ENCODE measurements around a stretch of chr7.

- PRO-cap, 3 experiments: no peak in any of the 3 experiments
- RAMPAGE, long total RNA: no peak
- RRBS, 2 experiments: no CpG with 5 or more reads among the region's 13 CpGs
Observed at GRCh38 chr7:20560559-20561040, 54.9 kb upstream of the ABCB5 start.

GRCh38 chr7:20647028-20647890 lies 31.8 kb downstream of the ABCB5 start:
- PRO-cap, 3 experiments: no peak in any of the 3 experiments
- RAMPAGE, long total RNA: no peak
- RRBS, 2 experiments: no CpG with 5 or more reads among the region's 4 CpGs

DNA sequence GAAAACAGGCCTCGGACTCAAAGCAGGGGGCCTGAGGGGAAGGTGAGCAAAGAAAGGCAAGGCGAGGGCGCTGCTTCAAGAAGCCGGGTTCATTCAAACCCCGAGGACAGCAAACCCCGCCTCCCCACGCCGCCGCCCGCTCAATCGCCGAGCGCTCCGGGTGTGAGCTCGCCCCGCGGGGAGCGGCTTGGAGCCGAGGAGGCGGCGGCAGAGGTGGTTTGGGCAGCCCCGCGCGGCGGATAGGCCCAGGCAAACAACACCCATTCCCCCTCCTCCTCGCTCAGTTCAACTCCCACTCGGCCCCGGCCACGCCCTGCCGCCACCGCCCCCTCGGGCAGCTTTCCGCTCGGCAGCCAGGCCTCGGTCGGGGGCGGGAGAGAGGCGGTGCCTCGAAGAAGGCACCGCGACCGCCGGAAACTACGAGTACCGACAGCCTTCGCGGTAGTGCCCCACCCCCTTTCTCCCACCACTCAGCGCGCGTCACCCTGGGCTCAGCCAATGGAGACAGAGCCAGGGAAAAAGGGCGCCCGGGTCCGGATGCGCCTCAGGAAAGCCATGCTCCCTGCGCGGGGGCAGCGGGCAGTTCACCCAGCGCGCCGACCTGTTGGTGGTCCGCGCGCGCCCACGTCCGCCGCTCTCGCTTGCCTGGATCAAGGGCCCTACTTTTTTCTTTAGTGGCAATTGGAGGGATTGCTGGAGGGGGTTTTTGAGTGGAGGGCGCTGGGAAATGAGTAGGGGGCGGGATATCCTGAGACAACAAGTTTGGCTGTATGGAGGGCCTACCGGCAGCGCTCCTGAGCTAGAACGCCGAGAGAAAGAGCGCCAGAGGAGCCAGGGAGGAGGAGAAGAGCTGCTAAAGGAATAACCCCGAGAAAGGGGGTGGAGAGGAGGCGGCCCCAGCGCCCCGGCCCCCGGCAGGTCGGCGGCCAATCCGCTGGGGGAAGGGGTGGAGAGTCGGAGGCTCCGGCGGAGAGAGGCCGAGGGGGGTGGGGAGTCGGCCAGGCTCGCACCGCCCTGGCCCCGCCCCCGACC lies 600 bp upstream of the SP4 start:
- PRO-cap, 3 experiments: peak in 3 of 3 experiments; most common plus-strand start position 556 of the sequence (in 2); most common minus-strand start position 258 of the sequence (in 3)
- RAMPAGE, long total RNA: no peak
- RRBS, 2 experiments: 1 to 2% methylated on average over 41 to 44 of the region's 92 CpGs

- PRO-cap, 3 experiments: peak in 1 of 3 experiments; most common plus-strand start chr7:21580450 (in 1)
- RAMPAGE, long total RNA: no peak
- RRBS, 2 experiments: no CpG with 5 or more reads among the region's 5 CpGs
Observed at GRCh38 chr7:21579993-21580674, 37.3 kb downstream of the DNAH11 start.

DNA sequence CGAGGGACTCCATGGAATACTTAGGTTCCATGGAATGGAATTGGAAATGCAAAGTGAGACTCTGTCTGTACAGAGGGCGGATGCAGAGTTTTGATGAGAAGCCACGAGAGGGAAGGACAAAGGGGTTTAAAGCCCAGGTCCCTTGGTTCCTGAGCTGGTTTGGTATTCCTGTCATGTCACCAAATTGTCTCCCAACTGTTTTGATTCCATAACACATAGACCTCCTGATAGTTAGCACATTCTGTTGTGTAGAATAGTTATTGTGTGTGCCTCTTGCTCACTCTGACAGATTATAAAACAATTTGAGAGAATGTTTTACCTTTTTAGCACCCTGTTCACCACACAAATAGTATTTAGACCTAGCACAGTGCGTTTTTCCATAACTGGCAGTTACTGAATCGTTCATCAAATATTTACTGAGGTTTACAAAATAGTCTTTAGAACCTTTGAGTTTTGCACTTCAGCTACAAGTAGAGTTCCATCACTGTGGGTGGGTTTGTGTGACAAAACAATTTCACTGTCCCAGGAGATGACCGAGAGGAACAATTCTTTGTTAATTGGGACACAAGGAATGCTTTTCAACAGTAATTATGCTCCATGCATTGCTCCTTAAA lies 62.1 kb downstream of the DNAH11 start:
- PRO-cap, 3 experiments: no peak in any of the 3 experiments
- RAMPAGE, long total RNA: no peak
- RRBS, 2 experiments: no CpG with 5 or more reads among the region's 6 CpGs

DNA sequence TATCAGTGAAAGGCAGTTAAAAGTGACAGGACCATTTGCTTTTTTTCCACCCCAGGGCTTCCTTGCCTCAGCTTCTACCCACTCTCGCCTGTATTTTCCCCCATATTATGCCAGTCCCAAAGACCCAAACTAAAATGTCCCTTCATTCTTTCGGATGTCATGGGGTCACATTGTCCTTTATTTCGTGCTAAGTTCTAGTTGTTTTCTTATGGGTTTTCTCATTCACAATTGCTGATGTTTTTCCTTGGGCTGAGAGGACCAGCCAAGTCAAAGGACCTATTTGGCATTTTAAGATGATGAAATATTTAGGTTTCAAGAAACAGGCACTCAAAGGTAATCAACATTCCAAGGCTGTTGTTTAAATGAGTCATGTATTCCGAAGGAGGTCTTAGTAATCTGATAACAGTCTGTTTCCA lies 74.0 kb downstream of the DNAH11 start:
- PRO-cap, 3 experiments: no peak in any of the 3 experiments
- RAMPAGE, long total RNA: no peak
- RRBS, 2 experiments: no CpG with 5 or more reads among the region's 4 CpGs

- PRO-cap, 3 experiments: no peak in any of the 3 experiments
- RAMPAGE, long total RNA: no peak
- RRBS, 2 experiments: no CpG with 5 or more reads among the region's 2 CpGs
Observed at GRCh38 chr7:21617294-21617444, 74.3 kb downstream of the DNAH11 start.

- PRO-cap, 3 experiments: peak in 1 of 3 experiments; most common plus-strand start chr7:22214193 (in 1); most common minus-strand start chr7:22214082 (in 1)
- RAMPAGE, long total RNA: no peak
- RRBS, 2 experiments: no CpG with 5 or more reads among the region's 5 CpGs
Observed at GRCh38 chr7:22213824-22214668, 142.9 kb downstream of the RAPGEF5 start.

DNA sequence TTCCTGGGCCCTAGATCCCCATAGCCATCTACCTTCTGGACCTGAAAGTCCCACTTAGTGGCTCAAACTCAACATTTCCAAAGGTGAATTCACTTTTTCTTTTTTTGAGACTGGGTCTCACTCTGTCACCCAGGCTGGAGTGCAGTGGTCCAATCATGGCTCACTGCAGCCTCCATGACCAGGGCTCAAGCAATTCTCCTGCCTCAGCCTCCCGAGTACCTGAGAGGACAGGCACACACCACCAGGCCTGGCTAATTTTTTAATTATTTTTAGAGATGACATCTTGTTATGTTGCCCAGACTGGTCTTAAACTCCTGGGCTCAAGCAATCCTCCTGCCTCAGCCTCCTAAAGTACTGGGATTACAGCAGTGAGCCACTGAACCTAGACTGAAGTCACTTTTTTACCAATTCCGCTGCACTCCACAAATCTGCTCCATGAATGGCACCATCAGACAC lies 82.7 kb downstream of the RAPGEF5 start:
- PRO-cap, 3 experiments: no peak in any of the 3 experiments
- RAMPAGE, long total RNA: no peak
- RRBS, 2 experiments: no CpG with 5 or more reads among the region's 2 CpGs

DNA sequence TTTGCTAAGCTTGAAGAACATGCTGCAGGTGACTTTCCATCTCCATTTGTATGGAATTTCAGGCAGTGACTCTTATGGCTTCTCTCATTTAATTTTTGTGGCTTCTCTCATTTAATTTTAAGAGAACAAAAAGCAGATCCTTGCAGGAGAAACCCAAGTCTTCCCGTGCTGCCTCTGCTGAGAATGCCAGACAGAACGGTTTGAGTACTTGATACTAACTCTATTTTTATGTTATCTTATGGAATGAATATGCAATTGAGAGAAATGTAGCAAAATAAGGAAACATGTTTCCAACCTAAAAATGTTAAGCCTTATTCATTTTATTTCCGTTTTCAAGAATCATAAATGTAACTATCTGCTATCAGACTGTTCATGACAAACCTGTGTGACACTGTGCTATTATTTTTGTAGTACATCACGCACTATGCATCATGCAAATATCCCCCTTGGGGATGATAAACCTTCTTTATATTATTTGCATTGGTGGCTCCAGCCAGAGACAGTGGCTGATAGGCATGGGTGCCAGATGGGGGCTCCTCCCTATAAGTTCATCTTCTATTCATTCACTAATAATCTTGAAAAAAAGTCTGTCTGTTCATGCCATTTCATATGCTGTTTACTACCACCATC lies 6.9 kb upstream of the RAPGEF5 start:
- PRO-cap, 3 experiments: no peak in any of the 3 experiments
- RAMPAGE, long total RNA: no peak
- RRBS, 2 experiments: no CpG with 5 or more reads among the region's 4 CpGs

DNA sequence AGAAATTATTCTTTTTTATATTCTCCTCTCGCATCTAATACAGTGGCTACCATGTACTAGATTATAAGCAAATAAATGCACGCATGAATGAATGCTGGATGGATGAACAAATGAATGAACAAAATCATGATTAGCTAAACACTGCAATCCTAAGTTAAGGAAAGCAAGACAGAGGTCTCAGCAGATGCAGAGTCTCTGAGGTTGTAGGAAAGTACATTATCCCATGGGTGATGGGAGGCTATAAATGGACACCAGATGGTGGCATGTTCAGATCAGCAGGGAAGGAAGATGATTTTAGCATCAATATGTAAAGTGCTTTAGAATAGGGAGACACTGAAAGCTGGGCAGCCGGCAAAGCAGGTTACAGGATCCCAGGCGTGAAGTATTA lies 7.9 kb upstream of the RAPGEF5 start:
- PRO-cap, 3 experiments: no peak in any of the 3 experiments
- RAMPAGE, long total RNA: no peak
- RRBS, 2 experiments: no CpG with 5 or more reads among the region's 4 CpGs

- PRO-cap, 3 experiments: no peak in any of the 3 experiments
- RAMPAGE, long total RNA: no peak
- RRBS, 2 experiments: no CpG with 5 or more reads among the region's 4 CpGs
Observed at GRCh38 chr7:22589905-22590169, 89.8 kb upstream of the STEAP1B start.

DNA sequence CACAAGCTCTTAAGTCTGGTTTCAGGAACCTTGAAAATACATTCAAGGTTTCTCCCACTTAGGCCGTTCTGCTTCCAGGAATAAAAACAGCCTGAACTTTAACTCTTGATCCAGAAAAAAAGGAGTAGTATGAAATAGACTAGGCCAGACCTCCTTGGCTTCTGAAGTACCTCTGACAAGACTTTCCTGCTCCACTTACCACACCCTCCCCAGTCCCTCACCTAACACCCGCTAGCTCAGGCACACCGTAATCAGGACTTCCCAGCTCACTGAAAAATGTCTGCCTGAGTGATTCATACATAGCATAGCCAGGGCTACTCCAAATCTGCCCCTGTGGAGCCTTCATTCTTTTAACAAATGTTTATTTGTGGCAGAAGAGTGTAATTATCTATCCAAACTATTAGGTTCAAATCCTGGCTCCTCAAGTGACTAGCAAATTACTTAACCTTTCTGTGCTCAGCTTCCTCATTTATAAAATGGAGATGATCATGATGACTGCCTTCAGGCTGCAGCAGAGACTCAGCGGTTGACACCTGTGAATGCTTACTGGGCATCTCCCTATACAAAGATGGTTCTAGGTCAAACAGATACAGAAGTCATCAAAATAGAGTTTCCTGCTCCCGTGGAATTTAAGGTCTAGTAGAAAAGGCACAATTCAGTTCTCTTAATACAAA lies 30.2 kb upstream of the IL6 start:
- PRO-cap, 3 experiments: no peak in any of the 3 experiments
- RAMPAGE, long total RNA: no peak
- RRBS, 2 experiments: no CpG with 5 or more reads among the region's 5 CpGs

DNA sequence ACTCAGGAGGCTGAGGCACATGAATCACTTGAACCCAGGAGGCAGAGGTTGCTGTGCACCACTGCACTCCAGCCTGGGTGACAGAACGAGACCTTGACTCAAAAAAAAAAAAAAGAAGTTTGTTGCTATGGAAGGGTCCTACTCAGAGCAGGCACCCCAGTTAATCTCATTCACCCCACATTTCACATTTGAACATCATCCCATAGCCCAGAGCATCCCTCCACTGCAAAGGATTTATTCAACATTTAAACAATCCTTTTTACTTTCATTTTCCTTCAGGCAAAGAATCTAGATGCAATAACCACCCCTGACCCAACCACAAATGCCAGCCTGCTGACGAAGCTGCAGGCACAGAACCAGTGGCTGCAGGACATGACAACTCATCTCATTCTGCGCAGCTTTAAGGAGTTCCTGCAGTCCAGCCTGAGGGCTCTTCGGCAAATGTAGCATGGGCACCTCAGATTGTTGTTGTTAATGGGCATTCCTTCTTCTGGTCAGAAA lies 4.2 kb downstream of the IL6 start:
- PRO-cap, 3 experiments: no peak in any of the 3 experiments
- RAMPAGE, long total RNA: no peak
- RRBS, 2 experiments: no CpG with 5 or more reads among the region's 4 CpGs

DNA sequence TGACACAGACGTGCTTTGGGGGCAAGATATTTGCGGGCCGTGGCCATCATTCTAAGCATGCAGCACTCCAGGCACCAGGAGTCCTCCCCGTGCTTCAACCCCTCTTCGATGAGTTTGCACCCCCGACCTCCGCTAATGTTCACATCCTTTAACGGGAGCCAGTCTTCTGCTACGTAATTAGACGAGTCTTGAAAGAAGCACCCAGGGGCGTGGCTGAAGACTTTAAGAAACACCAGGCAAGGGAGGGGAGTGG lies 30.9 kb upstream of the TOMM7 start:
- PRO-cap, 3 experiments: no peak in any of the 3 experiments
- RAMPAGE, long total RNA: no peak
- RRBS, 2 experiments: no CpG with 5 or more reads among the region's 11 CpGs

- PRO-cap, 3 experiments: no peak in any of the 3 experiments
- RAMPAGE, long total RNA: no peak
- RRBS, 2 experiments: no CpG with 5 or more reads among the region's 2 CpGs
Observed at GRCh38 chr7:23075621-23076133, 29.9 kb upstream of the KLHL7 start.

- PRO-cap, 3 experiments: no peak in any of the 3 experiments
- RAMPAGE, long total RNA: no peak
- RRBS, 2 experiments: no CpG with 5 or more reads among the region's 13 CpGs
Observed at GRCh38 chr7:23211429-23211941, 29.6 kb downstream of the NUP42 start.

GRCh38 chr7:23260359-23260873 lies 13.8 kb downstream of the GPNMB start:
- PRO-cap, 3 experiments: no peak in any of the 3 experiments
- RAMPAGE, long total RNA: no peak
- RRBS, 2 experiments: no CpG with 5 or more reads among the region's 12 CpGs

DNA sequence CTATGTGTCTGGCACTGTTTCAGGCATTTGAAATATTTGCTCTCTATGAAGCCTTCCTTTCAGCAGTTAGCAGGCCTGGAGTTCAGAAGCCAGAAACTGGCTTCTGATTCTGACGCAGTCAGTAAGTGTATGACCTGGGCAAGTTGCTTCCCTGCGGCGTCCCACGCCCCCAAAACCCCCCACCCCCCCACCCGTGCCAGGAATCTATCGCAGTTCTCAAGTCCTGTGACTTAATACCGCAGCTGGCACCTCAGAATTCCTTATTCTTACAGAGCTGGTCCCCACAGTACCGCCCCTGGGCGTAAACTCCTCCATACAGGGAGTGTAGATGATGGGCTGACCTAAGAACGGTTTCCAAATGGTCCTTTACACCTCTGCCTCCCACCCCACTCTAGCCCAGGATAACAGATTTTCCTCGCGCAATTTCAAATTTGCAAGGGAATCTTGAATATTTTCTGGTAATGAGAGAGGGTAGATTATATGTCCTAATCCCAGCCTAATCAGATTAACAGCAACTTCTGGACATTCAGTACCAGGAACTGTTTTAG lies 588 bp upstream of the MALSU1 start:
- PRO-cap, 3 experiments: no peak in any of the 3 experiments
- RAMPAGE, long total RNA: no peak
- RRBS, 2 experiments: no CpG with 5 or more reads among the region's 12 CpGs

DNA sequence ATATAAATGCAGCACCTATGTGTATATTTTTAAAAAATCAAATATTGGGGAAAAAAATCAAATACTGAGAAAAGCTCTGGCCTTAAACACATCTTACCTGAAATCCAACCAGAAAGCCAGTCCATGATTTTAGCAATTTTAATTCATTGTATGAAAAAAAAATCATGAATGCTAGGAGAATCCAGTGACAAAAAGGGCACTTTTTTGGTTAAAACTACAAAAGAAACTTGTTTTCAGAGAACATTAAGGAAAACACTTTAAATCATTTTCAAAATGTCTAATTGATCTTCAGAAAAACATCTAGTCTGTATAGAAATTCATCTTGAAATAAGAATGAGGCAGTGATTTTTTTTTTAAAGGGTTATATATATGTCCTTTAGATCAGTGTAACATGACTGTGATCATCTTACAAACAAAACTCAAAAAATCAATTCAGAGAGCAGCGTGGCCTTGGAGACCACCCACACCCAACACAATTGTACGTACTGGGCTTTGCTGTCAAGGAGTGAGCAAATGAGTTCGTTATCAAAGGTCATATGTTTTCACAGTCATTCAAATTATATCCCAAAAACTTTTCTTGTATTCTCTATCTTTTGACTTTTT lies 11.4 kb downstream of the MALSU1 start:
- PRO-cap, 3 experiments: no peak in any of the 3 experiments
- RAMPAGE, long total RNA: no peak
- RRBS, 2 experiments: no CpG with 5 or more reads among the region's 3 CpGs